Neural progenitor cell (in vitro differentiated cells): Measurements from ENCODE around the gene SLC4A7.

- RAMPAGE, long total RNA: no peak
Measured at GRCh38 chr3:27436058-27436669, 48.0 kb downstream of the SLC4A7 start.

GRCh38 chr3:27479761-27480442 is 4.3 kb downstream of the SLC4A7 start:
- RAMPAGE, long total RNA: no peak

GRCh38 chr3:27484306-27484762 is at the start of gene SLC4A7:
Gene SLC4A7 (minus strand): TSS chr3:27484384.
- RAMPAGE, long total RNA: no peak

- RAMPAGE, long total RNA: no peak
Measured at GRCh38 chr3:27641070-27641443, 81.1 kb downstream of the EOMES start.

GRCh38 chr3:27726346-27726545 is 4.1 kb upstream of the EOMES start:
- RAMPAGE, long total RNA: no peak

DNA sequence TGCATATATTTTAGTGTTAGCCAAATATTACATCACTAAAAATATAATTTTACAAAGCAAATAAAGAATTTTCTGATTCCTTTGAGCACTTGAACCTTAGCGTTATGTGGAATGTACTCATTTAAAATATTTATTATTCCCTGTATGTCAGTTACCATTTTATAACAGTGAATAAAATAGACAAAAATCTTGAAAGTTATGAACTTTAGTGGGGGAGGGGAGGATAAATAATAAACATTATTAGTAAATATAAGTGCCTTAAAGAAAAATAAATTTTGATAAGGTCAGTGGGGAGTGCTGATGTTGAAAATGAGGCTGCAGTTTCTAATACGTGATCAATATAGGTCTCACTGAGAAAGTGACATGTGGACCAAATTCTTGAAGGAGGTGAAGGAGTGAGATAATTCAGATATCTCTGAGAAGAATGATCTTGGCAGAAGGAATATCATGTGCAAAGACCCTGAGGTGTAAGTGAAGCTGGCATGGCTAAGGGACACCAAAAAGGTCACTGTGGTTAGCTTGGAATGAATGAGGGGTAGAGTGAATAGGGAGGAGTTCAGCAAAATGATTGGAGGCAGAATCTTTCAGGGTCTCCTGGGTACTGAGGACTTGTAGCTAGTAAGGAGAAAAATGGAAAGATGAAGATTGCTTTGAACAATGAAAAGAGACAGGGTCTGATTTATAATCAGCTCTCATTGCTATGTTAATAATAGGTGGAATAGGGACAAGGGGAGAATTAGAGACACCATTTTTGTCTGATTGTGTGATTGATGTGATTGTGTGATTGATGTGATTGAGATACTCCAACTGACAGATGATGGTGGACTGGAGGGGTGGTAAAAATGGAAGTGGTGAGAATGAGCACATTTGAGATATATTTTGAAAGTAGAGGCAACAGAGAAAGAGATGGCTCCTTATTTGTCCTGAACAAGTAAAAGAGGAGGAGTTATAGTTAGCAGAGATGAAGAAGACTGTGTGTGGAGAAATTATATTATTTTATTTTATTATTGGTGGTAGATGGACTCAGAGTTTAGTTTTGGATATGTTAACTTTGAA is 36.2 kb downstream of the CMC1 start:
- RAMPAGE, long total RNA: no peak

DNA sequence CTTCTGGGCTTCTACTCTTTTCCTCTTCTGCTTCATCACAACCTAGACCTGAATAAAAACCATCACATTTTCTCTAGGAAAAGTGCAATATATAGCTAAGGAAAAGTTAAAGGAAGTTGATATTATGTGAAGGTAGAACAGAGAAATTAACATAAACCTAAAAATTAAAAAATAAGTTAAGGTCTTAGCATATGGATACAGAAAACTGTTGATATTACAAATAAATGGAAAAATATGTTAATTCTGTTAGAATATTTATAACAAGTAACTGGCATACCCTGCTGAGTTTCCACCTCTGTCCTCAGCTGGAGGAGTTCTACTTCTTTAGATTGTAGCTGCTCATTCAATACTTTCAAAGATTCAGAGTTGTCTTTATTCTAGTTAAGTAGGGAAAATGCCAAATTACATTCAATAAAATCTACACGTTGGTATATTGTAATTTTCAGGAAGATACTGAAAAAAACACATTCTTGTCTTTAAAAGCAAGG is 10.8 kb upstream of the ZCWPW2 start:
- RAMPAGE, long total RNA: no peak

DNA sequence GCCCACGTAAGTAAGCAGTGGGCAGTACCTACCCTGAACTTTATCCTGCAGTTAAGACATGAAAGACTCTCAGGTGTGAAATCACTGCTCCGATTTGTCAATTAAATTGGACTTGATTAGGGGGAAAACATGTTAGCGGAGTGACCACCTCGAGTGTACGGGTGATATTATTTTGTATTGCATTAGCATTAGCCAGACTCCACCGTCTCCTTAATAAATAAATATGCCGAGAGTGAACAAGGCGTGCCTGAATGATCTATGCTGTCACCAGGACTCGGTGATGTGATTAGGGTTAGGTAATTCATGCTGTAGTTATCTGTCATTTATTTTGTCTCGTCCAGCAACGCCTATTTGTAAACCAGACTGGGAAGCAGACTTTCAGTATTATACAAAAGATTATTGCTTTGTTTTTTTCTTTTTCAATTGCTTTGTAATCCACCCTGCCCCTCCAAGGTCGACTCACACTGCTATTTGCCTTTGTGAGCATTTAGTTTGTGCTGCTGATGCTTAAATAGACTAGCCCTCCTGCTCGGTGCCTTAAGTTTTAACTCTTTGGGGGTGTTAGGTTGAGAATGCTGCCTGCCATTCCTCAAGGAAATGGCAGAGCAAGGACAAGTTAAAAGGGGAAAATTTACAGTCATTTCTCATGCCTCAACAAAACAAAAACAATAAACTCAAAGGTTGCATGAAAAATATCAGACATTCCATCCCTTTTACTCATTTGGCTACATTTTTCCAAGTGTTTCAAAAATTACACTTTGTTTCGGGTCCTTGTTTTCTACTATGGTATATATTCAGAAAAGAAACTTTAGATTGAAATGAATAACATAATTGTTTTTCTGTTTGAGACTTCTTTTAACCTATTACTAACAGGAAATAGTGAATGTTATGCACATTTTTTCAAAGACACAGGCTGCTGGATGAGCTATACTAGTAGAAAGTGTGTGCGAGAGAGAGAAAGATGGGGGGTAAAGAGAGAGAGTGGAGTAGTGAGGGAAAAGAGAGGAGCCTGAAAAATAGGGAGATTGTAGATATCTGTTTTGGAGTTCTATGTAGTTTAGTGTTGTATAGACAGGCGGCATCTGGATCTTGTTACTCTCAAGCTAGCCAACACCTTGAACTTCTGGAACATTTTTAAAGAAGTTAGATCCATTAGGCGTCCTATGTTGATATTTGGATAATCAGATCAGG is 2.0 kb downstream of the RBMS3 start:
- RAMPAGE, long total RNA: no peak

DNA sequence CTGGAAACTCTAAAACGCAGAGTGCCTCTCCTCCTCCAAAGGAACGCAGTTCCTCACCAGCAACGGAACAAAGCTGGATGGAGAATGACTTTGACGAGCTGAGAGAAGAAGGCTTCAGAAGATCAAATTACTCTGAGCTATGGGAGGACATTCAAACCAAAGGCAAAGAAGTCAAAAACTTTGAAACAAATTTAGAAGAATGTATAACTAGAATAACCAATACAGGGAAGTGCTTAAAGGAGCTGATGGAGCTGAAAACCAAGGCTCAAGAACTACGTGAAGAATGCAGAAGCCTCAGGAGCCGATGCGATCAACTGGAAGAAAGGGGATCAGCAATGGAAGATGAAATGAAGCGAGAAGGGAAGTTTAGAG is 611.6 kb upstream of the TGFBR2 start:
- RAMPAGE, long total RNA: no peak

DNA sequence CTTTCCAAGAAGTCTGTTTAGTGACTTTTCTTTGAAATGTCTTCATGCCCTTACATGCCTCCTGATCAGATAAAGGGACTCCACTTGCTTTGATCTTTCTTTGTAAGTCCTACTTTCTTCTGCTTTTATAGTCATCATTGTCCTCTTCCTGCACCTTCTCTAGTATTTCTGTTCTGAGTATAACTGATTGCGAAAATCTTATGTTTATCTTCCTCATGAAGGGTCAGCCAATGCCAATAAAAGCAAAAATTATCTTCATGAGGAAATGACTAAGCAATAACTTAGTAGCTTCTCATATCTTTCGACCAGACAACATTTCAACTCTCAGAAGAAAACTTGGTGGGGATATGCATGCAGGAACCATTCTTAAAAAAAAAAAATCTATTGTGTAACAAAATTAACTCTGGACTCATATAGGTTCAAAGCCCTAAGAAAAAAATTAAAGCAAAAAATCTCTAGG is 378.5 kb upstream of the TGFBR2 start:
- RAMPAGE, long total RNA: no peak

DNA sequence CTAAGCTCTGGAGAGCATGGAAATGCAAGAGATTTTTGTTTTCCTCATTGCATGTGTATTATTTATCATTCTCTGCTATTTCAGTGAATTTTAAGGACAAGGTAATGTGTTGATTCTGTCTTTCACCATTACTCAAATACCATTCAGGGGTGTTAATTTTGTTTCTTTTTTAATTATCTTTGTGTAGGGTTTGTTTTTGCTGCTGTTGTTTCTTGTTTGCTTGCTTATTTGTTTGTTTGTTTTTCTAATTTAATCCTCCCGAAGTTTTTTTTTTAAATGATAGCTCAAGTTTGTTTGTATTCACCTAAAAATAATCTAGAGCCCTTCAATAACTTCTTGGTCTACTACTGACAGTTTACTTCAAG is 131.7 kb upstream of the TGFBR2 start:
- RAMPAGE, long total RNA: no peak

- RAMPAGE, long total RNA: no peak
Measured at GRCh38 chr3:30615417-30616164, 9.2 kb downstream of the TGFBR2 start.

- RAMPAGE, long total RNA: no peak
Measured at GRCh38 chr3:30629258-30630303, 23.2 kb downstream of the TGFBR2 start.

- RAMPAGE, long total RNA: no peak
Measured at GRCh38 chr3:30637383-30637680, 30.9 kb downstream of the TGFBR2 start.

- RAMPAGE, long total RNA: no peak
Measured at GRCh38 chr3:30654218-30654803, 47.9 kb downstream of the TGFBR2 start.

- RAMPAGE, long total RNA: no peak
Measured at GRCh38 chr3:30659337-30660091, 53.1 kb downstream of the TGFBR2 start.

DNA sequence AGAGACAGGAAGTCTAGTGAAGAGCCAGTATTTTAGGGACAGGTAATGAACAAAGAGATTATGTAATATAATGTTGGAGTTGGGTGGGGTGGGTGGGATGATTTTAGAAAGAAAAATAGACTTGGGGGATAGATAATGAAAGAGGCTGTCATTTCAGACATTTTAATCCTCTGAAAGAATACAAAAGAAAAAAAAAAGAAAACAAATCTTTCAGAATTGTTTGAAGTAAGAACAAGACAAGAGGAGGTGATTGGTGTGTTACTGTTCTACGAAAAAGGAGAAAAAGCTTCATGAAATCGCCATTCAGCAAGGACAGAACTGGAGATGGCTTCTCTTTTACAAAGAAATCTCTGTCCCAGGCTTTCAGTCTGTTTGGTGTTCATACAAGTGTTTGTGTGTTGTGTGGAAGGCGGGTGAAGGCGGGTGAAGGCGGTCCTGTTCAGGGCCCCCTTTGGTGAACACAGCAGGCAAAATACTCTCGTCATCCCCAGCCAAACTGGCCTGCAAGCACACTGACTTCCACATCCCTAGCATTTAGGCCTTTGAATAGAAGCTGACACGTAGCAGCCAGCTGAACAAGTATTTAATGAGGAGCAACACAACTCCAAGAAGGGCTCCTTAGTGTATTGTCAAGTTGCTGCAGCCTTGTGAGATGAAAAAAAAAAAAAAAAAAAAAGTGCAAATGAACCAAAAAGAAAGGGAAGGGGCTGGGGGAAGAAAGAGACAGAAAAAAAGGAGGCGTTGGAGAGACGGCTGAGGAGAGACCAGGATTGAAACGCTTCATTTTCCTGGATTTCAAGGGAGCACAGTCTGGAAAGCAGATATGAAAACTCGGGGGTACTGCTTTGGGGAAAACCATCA is 74.3 kb downstream of the TGFBR2 start:
- RAMPAGE, long total RNA: no peak

- RAMPAGE, long total RNA: no peak
Measured at GRCh38 chr3:31004409-31004812, 110.0 kb upstream of the GADL1 start.

- RAMPAGE, long total RNA: no peak
Measured at GRCh38 chr3:31479865-31480064, 53.0 kb upstream of the STT3B start.

GRCh38 chr3:31533931-31534416 is 1.2 kb downstream of the STT3B start:
- RAMPAGE, long total RNA: no peak